Metastatic Lung Carcinoma in the Adrenal Gland (tissue), 1 donor: ENCODE measurements around a stretch of chr20.

- PRO-cap: unidirectional peak, plus-strand start at chr20:45890254
These were observed 599 bp downstream of the NEURL2 start for GRCh38 chr20:45890088-45891130.

- PRO-cap: no peak
These were observed 2.4 kb downstream of the PLTP start for GRCh38 chr20:45909197-45910283.

DNA sequence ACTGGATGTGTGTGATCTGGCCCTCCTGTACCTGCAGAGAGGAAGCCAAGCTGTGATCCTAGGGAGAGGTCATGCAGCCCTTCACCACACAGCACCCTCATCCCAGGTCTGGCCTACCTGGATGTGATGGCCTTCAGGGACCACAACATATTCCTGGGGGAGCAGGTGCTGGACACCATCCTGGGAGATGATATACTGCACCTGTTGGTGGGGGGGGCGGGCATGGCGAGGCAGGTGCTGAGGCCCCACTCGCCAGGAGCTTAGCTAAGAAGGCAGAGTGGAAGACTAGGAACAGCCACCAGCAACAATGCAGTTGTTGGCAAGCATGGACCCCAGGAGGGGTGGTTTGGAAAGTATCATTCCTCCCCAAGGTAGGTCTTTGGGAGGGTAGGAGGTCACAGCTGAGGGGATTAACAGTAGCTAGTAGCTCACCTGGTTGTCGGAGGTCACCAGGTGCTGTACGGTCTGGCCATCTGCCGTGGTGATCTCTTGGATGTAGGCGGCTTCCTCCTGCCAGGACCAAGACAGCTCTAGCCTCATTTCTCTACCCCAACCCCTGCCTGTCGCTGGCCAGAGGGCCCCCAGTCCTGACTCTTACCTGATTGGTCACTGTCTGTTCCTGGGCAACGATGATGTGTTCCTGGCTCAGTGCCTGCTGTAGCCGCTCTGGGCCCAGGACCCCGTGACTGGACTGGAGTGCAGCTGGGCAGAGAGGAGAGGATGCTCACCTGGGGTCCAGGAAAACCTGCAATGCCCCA lies 15.1 kb downstream of the PCIF1 start:
- PRO-cap: no peak

GRCh38 chr20:46063343-46063928 lies 26.3 kb downstream of the NCOA5 start:
- PRO-cap: no peak

- PRO-cap: no peak
These were observed 81.2 kb downstream of the CD40 start for GRCh38 chr20:46199192-46199737.

GRCh38 chr20:46215653-46216508 lies 92.4 kb downstream of the CDH22 start:
- PRO-cap: no peak

- PRO-cap: no peak
These were observed 15.8 kb downstream of the SLC35C2 start for GRCh38 chr20:46348366-46348820.

DNA sequence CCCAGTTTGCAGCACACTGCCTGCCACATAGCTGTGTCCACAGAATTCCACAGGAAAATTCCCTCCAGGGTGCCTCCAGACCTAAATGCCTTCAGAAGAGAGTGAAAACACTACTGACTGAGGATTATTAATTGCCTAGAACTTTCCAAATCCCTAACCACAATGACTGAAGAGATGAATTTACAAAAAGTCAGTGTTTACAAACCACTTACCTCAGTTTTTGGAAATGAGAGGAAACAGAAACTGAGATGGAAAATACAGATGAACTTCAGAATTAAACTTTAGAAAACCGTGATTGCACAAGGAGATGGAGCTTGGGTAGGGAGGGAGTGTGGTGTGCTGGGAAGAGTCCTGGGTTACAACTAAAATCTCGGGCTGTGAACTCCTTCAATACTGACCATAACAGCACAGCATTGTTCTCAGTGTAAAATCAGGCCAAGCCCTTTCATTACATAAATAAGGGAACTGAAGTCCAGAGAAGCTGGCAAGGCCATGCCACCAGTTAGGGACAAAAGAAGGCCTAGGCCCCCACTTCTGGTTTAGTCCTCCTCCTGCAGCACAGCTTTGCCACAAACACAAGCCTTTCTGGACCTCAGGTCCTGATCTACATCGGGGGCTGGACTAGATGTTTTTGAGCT lies 4.0 kb downstream of the ELMO2 start:
- PRO-cap: no peak

DNA sequence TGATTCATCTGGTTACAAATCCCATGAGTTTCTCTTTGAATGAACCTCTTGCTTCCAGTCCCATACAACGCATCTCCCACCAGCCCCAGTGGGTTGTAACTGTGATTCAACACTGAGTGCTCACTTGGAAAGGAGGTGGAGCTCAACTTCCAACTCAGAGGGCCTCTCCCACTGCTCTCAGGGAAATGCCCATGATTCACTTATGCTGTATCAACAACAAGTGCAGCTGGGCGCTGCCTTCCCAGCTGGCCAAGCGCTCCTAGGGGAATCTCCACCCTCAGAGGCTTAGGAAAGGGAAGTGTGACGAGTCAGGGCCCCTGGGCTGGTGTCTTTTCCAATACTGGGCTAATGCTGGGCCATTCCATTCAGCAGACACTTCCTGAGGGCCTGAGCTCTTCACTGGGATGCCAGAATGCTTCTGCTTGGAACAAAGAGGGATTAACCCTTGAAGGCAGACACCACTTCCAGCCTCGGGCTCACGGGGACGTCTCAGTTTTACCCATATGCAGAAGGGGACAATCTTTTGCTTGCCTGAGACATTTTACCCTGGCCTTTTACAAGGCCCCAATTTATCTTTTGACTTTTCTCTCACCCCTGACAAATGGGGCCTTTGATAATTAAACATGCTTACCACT lies 8.1 kb upstream of the OCSTAMP start:
- PRO-cap: bidirectional peak, plus-strand start at position 297 of the sequence, minus-strand start at position 90 of the sequence

GRCh38 chr20:46850469-46850861 lies 44.2 kb upstream of the EYA2 start:
- PRO-cap: no peak

DNA sequence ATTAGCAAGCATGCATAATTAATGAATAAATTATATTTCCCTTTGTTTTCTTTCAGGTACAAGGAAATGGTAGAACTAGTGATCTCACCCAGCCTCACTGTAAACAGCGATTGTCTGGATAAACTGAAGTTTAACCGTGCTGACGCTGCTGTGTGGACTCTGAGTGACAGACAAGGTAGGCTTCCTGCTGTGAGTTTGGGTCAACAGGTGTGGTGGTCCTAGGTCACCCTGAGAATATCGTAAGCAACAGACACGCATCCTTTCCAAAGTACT lies 95.2 kb downstream of the EYA2 start:
- PRO-cap: no peak

GRCh38 chr20:47205474-47205995 lies 151.0 kb downstream of the ZMYND8 start:
- PRO-cap: no peak

GRCh38 chr20:47214171-47214585 lies 142.3 kb downstream of the ZMYND8 start:
- PRO-cap: no peak

DNA sequence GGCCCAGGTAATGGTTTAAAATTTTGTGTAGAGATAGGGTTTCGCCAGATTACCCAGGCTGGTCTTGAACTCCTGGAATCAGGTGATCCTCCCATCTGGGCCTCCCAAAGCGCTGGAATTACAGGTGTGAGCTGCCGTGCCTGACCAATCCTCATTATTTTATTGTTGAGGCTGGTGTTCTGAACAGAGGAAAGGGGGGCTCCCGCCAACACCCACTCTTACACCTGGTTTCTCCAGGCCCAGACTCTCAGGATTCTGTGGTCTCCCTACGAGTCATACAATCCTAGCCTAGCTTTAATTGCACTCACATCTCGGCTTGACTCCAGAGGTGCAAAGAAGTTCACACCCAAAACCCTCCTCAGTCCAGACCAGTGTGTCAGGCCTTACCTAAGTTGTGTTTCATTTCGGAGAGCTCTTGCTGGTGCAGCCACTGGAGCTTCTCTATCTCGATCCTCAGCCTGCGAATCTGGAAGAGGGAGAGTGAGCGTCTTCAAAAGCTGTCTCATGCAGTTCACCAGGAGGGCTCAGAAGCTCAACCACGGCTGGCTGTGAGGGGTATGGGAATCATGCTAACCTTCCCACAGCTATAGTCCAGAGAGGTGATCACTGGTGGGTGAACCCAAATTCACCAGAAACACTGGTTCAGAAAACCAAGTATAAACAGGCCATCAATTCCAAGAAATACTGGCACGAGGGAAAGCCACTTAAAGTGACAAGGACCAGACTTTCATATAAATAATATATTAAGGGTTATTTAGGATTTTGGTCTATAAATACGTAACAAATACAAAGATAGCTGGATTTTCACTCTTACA lies 129.5 kb downstream of the ZMYND8 start:
- PRO-cap: no peak

- PRO-cap: no peak
These were observed 120.4 kb downstream of the ZMYND8 start for GRCh38 chr20:47235896-47236692.

DNA sequence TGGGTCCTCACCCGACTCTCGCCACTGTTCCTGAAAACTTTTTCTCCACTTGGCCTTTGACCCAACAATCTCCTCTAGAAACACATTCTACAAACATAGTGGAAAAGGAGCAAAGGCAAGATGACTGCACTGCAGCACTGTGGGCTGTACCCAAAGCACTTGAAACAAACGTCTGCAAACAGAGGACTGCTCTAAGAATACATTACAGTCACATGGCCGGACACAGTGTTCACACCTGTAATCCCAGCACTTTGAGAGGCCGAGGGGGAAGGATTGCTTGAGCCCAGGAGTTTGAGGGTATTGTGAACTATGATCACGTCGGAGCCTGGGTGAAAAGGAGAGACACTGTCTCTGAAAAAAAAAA lies 43.6 kb downstream of the ZMYND8 start:
- PRO-cap: no peak

DNA sequence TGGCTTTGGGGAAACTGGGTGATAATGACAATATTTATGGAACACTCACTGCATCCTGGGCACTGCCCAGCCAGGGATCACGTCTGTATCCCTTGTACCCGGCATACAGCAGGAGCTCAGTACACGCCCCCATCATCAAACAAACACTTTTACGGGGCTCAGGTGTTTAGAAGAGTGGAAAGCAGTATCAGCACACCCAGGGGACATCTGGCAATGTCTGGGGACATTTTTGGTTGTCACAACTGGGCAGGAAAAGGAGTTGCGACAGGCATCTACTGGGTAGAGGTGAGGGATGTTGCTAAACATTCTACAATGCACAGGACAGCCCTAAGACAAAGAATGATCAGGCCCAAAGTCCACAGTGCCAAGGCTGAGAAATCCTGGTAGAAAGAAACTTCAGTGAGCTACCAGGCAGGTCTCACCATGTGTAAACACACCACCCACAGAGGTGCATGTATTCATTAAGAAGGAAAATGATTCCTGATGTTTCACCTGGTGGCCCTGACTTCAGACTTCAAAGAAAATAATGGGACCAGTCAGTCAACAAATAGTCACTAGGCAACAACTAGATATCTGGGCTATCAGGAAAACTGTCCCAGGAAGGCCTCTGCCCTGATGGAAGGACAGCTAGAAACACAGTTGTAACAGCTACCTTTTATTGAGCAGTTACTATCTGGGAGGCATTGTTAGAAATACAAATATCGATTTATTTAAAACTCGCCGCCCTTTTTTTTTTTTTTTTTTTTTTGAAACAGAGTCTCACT lies 35.2 kb downstream of the ZMYND8 start:
- PRO-cap: bidirectional peak, plus-strand start at position 165 of the sequence, minus-strand start at position 79 of the sequence

- PRO-cap: no peak
These were observed 7.9 kb downstream of the ZMYND8 start for GRCh38 chr20:47348358-47349291.

DNA sequence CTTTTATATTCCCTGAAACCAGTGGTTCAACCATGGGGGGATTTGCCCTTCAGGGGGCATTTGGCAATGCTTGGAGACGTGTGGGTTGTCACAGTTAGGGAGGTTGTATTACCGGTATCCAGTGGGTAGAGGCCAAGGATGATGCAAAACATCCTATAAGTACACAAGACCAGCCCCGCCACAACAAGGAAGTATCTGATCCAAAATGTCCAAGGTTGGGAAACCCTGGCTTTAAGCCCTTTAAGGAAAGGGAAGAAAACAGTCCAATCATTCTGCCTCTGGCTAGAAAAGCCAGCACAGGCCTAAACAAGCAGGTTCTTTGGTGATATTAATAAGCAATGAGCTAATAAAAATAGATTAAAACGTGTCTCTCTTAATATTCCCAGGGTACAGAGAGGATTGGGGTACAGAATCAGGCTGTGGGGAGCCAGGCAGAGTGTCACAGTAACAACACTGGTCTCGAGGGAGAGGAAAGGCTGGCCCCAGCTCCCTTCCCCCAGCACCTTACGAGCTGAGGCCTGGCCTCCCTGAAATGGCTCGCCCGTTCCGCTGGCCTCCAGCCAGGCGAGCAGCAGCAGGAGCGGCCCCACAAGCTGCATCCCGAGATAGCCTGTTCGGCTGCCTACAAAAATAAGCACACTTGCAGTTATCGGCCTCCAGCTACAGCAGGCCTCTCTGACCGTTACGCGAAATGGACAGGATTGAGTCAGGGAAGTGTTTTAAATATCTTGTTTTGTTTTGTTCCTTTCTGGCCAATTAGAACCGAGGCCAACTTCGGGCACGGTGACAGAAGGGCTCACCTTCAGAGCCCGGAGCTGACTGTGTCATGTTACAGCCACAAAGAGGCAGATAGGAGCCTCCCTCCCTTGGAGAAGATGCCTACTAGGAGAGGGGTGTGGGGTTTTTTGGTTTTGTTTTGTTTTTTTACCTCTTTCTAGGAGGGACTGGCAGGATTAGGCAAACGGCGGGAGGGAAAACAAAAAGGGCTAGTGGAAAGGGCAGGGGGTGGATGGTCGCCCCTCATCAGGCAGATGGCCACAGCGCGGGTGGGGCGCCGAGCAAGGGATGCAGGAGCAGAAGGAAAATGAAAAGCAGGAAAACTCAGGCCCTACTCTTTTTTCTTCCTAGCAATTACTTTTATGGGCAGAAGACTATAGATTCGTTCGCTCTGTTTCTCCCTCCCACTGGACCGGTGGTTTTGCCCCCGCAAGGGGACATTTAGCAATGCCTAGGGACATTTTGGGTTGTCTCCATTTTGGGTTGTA lies 4.1 kb upstream of the ZMYND8 start:
- PRO-cap: bidirectional peak, plus-strand start at position 203 of the sequence, minus-strand start at position 133 of the sequence; unidirectional peak, minus-strand start at position 632 of the sequence; unidirectional peak, minus-strand start at position 692 of the sequence

GRCh38 chr20:47667178-47668192 lies 117.8 kb downstream of the SULF2 start:
- PRO-cap: no peak